Myometrial cell (primary cell): ENCODE measurements around a stretch of chr6.

DNA sequence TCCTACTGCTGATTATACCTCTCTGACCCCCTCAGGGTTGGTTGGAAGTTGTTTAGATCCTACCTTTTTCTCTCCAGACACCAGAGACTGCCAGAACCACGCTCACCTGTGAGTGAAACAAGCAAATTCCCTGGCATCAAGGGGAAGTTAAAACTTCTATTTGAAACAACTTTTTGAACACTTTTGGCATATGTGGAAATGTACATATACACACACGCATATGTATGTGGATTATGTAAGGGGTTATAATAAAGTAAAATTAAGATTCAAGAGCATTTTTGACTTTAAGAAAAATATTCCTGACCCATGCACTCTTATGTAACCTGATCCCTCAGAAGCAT lies 40.4 kb upstream of the EDN1 start:
- RAMPAGE, long total RNA = no peak

DNA sequence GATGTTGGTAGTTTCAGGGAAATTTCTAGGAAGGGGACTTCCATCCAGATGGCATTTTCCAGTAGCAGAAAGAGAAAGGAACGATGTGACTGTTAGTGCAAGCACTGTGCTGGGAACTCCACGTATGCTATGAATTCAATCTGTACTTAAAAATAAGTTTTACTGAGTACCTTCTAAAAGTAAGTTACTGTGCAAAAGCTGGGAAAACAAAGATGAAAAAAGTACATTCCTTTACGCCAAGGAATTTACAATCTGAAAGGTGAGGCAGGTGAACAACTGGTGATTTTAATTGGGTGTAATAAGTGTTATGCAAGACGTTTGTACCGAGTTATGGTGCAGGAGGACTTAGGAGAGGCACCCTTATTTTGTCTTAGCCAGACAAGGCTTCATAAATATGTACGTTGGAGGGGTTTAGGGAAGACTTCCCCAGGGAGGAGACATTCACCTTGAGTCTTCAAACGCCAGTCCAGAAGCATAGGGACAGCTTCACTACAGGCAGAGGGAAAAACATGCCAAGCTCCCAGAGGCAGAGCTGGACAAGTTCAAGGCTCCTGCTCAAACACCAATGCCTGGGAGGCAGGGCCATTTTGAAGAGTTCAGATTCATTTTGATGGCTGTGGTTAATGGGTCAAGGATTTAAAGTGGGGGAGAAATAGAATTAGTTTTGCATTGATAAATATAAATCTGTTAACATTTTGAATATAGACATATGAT lies 13.8 kb upstream of the EDN1 start:
- RAMPAGE, long total RNA = no peak

GRCh38 chr6:12313295-12313723 lies 23.1 kb downstream of the EDN1 start:
- RAMPAGE, long total RNA = no peak

- RAMPAGE, long total RNA = no peak
Observed at GRCh38 chr6:12328618-12329092, 38.5 kb downstream of the EDN1 start.

- RAMPAGE, long total RNA = no peak
Observed at GRCh38 chr6:12350578-12350891, 60.4 kb downstream of the EDN1 start.

GRCh38 chr6:12483524-12484361 lies 193.6 kb downstream of the EDN1 start:
- RAMPAGE, long total RNA = no peak

- RAMPAGE, long total RNA = no peak
Observed at GRCh38 chr6:12594206-12594582, 122.4 kb upstream of the PHACTR1 start.

GRCh38 chr6:12958142-12958629 lies 241.6 kb downstream of the PHACTR1 start:
- RAMPAGE, long total RNA = no peak

GRCh38 chr6:12962901-12963465 lies 246.4 kb downstream of the PHACTR1 start:
- RAMPAGE, long total RNA = no peak

DNA sequence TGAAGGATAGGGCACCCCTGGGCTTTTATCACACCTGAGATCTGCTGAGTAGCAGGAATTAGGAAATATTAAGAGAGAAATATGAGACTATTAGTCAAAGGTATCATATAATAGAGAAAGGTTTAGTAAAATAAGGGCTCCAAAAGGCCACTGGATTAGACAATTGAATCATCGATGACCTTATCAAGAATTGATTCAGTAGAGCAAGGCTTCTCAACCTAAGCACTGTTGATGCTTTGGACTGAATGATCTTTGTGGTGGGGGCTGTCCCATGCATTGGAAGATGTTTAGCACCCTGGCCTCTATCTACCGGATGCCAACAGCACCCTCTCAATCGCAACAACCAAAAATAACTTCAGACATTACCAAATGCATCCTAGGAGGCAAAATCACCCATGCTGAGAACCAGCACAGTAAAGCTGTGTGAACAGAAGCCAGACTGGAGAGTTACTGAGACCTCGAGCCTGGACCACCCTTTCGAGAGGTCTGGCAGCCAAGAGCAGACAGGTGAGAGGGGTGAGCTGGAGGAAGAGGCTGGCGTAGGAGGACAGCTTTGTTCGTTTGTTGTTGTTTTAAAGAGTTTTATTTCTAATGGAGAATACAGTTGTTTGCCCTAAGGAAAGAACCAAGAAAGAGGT lies 67.5 kb downstream of the TBC1D7 start:
- RAMPAGE, long total RNA = no peak

GRCh38 chr6:13273551-13274421 lies 54.6 kb downstream of the TBC1D7 start:
- RAMPAGE, long total RNA = no peak

DNA sequence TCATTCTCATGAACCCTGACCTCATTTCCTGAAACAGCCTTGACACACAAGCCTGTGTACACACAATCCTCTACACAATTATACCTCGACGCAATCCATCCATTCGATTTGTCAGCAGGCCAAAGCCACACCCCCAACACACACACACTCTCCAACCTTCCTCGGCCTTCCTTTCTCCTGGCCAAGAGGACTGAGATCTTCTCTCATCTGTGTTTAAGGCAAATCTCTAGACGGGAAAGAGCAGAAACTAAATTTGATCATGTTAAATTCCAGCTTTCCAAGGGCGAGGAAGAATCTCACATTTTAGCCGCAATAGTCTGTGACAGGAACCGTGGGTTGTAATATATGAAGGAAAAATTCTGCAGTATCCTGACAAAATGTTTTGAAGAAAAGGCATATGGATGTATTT lies 25.2 kb downstream of the TBC1D7 start:
- RAMPAGE, long total RNA = no peak

- RAMPAGE, long total RNA = no peak
Observed at GRCh38 chr6:13303562-13304098, 24.7 kb downstream of the TBC1D7 start.

DNA sequence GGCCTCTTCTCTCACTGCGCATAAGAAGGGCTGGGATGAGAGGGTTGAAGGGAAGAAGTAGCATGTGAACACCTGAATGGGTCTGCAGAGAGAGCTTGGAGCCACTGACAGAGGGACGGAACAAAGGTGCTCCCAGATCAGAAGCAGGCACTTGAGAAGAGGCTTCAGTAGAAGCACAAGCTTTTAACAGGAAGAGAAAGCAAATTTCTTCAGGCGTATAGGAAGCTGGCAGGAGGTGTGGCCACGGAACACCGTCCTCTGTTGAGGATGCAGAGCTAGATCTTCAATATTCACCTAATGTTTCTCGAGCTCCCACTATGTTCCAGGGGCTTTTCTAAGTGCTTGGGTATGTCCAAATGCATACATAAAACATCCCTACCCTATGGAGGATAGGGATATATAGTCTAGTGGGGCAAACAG lies 11.9 kb upstream of the TBC1D7 start:
- RAMPAGE, long total RNA = no peak

GRCh38 chr6:13432733-13433178 lies 54.6 kb downstream of the GFOD1 start:
- RAMPAGE, long total RNA = no peak

DNA sequence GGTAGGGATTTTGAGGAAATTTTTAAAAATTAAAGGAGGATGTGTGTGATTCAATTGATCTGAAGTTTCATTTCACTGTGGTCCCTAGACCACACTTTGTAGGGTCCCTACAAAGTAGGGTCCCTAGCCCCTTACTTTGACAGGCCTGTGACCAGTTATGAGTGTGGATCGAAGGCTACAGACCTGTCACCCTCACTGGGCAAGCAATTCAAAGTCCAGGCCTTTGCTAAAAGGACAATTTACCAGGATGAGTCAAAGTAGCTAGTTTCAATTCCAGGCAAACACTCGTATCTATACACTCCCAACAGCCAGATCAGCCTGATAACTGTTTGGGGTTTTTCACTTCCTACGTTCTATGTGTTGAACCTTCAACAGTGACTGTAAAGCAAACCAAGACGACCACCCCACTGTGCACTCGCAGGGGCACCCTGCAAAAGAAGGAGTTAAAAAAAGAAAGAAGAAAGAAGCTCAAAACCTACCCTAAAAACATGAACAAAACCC lies 3.3 kb downstream of the GFOD1 start:
- RAMPAGE, long total RNA = no peak

GRCh38 chr6:13632322-13632776 lies 17.2 kb downstream of the NOL7 start:
- RAMPAGE, long total RNA = no peak

DNA sequence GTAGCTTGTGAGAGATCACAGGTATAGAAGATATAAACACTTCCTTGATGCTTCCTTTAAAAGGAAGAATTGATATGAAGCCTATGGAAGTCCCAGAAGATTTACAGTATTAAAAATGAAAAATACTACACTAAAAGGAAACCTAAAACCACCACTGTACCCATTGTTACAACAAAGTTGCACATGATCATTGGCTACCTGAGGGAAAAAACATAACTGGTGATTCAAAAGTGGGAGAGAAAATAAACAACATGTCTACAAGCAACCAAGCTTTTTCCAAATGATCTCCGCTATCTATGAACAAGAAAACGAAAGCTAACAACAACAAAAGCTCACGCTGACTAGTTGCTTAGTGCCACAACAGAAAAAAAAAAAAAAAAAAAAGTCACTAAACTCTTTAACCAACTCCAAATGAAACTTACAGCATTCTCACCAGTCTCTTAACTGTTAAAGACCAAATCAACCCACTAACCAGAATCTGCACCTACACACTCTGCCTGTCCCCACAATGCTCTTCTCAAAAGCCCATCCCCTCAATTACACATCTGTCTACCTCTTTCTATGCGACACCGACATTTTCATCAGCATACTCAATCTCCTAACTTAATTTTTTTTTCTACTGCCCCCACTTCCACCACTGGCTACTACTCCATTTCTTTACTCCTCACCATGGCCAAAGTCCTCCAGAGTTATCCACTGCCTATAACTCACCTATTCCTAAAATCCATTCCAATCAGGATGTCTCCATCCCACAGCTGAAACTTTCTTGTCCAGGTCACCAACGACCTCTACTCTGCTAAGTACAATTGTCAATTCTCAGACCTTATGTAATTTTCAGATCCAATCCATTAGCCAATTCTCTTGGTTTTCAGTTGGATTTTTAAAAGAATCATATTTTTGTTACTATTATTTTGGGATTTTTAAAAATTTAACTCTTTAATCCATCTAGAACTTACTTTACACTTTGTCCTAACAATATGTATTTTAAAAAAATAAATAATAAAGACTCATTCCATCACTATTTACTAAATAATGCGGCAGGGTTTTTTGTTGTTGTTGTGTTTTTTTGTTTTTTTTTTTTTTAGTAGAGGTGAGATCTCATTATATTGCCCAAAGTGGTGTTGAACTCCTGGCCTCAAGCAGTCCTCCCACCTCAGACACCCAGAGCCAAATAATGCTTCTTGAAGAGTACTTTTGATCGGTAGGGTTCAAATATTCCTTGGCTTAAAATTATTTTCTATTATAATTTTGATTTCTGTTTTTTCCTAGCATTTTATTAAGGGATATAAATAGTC lies 34.4 kb downstream of the NOL7 start:
- RAMPAGE, long total RNA = no peak

GRCh38 chr6:13811710-13812303 lies 2.5 kb downstream of the MCUR1 start:
- RAMPAGE, long total RNA = no peak

- RAMPAGE, long total RNA = start-site peak on the minus strand at chr6:13814019-13814127, 23 and 25 reads in 2 replicates
Observed at GRCh38 chr6:13813383-13814389, 671 bp downstream of the MCUR1 start.